OVCAR3 (cell line): ENCODE results near the genes NIBAN2, SH2D3C and FPGS.

- RRBS, result no CpG with 5 or more reads among the region's 13 CpGs
Observed at GRCh38 chr9:126275279-126276066, 51.2 kb upstream of the MVB12B start.

GRCh38 chr9:126469249-126469944, 142.8 kb downstream of the MVB12B start:
- RRBS, result 100% methylated on average over 3 of the region's 15 CpGs

GRCh38 chr9:126516609-126517448, 96.9 kb upstream of the LMX1B start:
- RRBS, result no CpG with 5 or more reads among the region's 26 CpGs

DNA sequence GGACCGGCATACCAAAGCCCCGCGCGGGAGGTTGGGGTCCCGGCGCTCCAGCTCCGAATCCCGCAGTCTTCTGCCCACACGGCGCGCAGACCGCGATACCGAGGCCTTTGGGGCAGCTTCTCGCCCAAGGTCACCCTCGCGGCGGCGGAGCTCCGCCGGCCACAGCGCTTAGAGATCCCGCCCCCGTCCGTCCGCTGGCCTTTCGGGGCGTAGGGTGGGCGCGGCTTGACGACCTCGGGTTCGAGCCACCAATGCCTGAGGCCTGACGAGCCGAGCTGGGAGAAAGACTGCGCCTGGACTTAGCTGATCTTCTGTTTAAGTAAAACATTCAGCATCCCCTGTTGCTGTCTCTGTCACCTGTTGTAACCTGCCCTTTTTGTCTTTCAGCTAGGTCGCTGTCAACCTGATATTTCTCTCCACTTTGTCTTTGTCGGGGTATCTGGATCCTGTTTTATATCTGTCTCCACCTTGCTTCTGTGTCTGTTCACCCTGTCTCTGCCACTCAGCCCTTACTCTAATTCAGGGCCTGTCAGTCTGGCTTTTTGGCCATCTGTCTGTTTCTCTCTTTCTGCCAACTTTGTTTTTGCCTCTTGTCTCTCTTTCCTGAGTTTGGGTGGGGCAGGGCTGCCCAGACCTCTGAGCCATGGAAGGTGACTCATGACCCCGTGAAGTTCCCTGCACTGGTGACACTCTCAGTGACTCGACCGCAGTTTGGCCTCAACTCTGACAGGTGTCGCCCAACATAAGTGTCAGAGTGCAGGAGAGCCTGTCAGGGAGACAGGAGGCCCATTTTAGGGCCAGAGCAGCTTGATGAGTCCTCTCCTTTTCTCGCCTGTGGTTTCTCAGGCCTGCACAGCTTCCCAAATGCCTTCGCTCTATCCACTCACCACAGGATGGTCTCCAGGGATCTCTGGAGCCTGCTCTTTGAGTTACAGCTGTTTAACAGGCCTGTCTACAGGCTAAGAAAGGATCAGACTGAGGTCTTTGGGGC, 707 bp downstream of the ZBTB43 start:
- RRBS, result 4% methylated on average over 13 of the region's 44 CpGs

- RRBS, result no CpG with 5 or more reads among the region's 7 CpGs
Observed at GRCh38 chr9:126939855-126940277, 25.3 kb downstream of the RALGPS1 start.

- RRBS, result no CpG with 5 or more reads among the region's 13 CpGs
Observed at GRCh38 chr9:127121222-127121882, 1.1 kb downstream of the ANGPTL2 start.

GRCh38 chr9:127293303-127293895, 28.8 kb downstream of the GARNL3 start:
- RRBS, result no CpG with 5 or more reads among the region's 6 CpGs

DNA sequence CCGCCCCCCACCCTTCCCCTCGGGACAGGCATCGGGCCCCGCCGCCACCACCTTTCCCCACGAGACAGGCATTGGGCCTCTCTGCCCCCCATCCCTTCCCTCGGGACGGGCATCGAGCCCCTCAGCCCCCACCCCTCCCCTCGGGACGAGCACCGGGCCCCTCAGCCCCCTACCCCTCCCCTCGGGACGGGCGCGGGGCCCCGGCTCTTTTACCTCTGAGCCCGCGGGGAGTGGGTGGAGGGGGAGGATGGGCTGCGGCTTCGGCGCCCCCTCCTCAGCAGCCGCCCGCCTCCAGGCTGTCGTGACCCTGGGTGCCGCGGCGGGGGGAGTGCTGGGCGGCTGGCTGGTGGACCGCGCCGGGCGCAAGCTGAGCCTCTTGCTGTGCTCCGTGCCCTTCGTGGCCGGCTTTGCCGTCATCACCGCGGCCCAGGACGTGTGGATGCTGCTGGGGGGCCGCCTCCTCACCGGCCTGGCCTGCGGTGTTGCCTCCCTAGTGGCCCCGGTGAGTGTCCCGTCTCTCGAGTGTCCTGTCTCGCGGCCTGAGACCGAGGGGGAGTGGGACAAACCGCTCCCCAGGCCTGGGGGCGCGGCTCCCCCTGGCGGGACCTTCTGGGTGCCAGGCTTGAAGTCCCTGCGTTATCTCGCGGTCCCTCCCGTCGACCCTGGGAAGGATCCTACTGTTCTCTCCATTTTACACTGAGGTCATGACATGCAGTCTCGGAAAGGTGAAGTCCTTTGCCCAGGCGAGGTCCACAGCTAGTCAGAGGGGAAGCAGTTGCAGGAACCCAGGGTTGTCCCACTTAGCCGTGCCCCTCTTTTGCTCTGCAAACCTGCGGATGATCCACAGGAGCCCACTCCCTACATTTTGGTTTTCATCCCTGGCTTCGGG, 885 bp downstream of the SLC2A8 start:
- RRBS, result 7% methylated on average over 19 of the region's 63 CpGs

GRCh38 chr9:127448538-127448881, 2.7 kb downstream of the RPL12 start:
- RRBS, result no CpG with 5 or more reads among the region's 2 CpGs

DNA sequence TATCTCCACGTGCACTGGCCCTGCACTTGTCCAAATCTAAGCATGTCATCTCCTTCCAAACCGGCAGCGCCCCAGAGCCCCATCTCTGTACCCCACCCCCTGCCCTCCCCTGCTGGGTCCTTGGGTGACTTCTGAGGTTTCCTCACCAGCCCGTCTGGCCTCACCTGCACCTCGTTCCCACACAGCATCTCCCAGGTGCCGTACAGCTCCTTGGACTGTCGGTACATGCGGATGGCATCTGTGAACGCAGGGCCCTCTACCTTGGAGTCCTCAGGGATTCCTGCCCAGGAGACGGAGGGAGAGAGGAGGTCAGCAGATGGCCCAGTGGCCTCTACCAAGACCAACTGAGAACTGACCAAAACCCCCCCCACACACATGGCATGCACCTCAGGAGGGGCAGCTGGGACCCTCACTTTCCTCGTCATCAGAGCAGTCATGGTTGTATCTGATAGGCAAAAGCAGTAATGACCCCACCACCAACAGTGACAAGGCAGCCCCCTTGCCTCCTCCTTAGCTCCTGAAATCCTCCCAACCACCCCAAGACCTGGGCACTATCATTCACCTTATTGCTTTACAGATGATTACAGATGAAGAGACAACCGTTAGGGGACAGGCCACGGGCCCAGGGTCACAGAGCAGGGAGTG, 51.1 kb downstream of the NIBAN2 start:
- RRBS, result no CpG with 5 or more reads among the region's 13 CpGs

DNA sequence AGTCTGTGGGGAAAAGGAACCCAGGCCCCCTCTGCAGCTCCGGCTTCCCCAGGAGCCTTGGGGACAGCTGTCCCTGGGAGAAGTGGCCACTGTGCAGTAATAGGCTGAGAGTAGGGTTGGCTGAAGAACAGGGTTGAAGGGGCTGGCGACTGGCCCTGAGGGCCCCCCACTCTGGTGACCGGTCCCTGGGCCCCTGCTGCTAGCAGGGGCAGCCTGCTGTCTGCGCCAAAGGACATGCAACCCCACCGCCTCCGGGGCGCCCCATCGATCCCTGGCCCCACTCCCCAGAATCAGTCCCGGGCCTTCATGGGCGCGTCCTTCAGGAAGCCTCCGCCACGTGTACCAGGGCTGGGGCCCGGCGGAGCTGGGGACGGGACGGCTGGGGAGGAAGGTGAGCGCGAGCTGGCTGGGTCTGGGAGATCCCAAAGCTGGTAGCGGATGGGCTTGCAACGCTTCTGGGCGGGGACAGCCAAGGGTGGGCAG, 816 bp downstream of the NIBAN2 start:
- RRBS, result 9% methylated on average over 9 of the region's 22 CpGs

DNA sequence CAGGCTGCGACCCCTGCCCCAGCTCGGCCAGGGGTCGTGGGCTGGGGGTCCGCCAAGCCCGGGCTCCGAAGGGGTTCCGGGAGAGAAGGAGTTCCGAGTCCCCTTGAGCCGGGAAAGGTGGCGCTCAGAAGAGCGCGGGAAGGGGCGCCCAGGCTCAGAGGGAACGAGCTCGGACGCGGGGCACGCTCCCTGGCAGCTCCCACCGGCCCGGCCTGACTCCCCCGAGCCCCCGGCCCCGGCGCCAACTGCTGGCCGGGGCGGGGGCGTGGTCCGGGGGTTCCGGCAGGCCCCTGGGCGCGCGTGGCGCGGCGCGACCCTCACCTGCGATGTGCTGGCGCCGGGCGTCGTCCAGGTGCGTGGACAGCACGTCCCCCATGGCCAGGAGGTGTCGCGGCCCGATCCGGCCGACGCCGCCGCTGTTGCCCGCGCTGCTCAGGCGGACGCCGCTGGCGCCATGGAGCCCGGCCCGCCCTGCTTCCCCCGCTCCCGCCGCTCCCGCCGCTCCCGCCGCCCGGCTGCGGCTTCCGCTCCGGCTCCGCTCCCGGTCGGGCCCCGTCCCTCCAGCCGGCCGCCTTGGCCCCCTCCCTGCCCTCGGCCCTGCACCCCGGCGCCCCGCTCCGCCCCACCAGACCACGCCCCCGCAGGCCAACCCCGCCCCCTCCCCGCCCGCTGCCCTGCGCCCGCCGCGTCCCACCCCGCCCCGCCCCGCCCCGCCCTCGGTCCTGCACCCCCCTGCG, at the start of gene NIBAN2:
TSS of gene NIBAN2 (minus strand) at position 575 of the 737 bp plus-strand sequence.
- RRBS, result 4% methylated on average over 43 of the region's 96 CpGs

DNA sequence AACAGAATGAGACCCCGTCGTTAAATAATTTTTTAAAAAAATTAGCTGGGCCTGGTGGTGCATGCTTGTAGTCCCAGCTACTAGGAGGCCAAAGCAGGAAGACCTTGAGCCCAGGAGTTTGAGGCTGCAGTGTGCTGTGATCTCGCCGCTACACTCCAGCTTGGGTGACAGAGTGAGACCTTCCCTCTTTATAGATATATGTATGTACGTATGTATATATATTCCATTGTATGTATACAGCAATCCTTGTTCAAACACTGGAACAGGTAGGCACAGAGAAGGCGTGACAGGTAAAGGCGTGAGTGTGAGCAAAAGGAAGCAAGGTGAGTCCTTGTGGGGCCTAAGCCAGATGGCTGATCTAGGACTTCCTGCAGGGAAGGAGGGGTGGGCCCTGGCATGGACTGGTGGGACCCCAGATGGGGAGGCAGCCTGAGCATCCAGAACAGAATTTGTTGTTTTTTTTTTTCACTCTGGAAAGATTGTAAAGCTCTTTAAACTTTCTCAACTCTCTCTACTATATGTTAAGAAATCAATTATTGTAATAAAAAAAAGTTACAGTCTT, 4.1 kb upstream of the NIBAN2 start:
- RRBS, result no CpG with 5 or more reads among the region's 7 CpGs

DNA sequence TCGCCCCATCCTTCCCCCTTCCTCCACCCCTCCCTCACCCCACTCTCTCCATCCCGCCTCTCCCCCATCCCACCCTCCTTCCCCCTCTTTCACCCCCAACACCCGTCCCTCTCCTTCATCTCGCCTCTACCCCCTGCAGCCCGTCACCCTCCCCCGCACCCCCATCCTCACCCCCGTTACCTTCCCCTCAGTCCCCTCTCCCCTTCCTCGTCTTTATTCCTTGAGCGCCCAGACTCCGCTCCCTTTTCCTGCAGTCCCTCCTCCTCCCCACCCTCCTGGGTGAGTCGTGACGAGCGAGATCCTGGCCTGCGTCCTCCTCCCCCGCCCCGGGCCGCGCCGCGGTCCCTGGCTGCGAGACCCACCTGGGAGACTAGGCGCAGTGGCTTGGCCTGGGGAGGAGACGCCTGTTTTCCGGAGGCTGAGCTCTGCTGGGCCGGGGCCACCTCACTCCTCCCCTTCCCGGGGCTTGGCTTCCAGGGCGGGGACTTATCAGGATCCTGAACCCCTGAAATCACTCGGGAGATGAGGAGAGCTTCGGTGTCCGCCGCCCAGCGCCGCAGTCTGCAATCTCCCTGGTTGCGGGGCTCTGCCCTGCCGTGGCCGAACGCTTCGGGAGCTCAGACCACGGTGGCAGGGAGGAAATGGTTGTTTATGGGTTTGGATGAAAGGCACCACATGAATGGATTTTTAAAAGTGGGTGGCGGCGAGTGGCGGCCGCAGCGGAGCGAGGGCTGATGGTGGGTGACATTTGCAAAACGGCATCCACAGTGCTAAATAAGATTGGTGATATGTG, 908 bp downstream of the STXBP1 start:
- RRBS, result 4% methylated on average over 8 of the region's 46 CpGs

- RRBS, result no CpG with 5 or more reads among the region's 6 CpGs
Observed at GRCh38 chr9:127769699-127770735, 8.4 kb downstream of the SH2D3C start.

- RRBS, result no CpG with 5 or more reads among the region's 11 CpGs
Observed at GRCh38 chr9:127776731-127777363, 1.6 kb downstream of the SH2D3C start.

DNA sequence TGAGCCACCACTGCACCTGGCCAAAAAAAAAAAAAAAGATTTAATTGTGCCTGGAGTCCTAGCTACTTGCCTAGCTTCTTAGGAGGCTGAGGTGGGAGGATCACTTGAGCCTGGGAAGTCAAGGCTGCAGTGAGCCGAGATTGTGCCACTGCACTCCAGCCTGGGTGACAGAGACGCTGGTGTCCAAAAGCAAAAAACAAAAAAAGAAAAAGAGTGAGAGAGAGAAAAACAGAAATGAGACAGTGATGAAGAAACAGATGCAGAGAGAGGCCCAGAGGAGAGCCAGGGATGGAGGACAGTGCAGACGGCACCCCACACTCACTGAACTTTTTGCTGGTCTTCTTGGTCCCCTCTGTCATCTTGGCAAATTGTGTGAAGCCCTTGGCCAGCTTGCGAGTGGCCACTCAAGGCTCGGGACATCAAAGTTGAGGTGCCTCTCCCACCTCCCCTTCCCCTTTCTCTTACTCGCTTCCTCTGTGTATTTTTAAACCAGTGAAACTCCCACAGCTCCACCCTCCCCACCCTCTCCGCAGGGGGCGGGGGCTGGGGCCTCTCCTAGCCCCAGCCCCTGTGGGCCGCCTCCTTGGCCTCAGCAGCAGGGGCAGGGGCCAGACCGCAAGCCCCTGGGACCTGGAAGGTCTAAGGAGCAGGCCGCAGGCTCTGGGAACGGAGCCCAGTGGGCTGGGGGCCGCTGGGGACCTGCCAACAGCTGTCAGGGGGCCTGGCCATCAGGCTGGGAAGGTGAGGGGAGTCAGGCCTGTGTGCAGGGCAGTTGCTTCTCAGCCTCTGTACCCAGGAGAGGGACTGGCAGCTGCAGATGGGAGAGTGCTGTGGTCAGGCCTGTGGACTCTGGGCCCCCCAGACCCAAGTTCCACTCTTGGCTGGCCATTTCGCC, at the start of gene SH2D3C:
TSS of gene SH2D3C (minus strand) at position 398 of the 895 bp plus-strand sequence.
- RRBS, result no CpG with 5 or more reads among the region's 14 CpGs

DNA sequence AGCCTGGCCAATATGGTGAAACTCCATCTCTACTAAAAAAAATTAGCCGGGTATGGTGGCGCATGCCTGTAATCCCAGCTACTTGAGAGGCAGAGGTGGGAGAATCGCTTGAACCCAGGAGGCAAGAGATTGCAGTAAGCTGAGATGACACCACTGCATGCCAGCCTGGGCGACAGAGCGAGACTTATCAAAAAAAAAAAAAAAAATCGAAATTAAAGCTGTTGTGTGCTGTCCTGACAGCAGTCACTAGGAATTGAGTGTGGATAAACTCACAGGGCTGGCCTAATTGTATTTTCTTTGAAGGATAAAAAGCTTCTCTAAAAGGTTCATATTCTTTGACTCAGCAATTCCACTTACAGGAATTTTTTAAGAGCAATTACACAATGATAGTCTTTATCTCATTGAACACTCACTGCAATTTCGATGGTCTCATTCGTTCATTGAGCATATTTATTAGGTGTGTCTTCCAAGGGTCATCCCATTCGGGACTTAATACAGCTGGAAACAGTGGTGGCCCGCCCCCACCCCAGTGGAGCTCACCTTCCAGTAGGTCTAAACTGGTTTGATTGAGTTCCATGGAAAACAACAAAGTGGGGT, 6.5 kb downstream of the CDK9 start:
- RRBS, result no CpG with 5 or more reads among the region's 10 CpGs

DNA sequence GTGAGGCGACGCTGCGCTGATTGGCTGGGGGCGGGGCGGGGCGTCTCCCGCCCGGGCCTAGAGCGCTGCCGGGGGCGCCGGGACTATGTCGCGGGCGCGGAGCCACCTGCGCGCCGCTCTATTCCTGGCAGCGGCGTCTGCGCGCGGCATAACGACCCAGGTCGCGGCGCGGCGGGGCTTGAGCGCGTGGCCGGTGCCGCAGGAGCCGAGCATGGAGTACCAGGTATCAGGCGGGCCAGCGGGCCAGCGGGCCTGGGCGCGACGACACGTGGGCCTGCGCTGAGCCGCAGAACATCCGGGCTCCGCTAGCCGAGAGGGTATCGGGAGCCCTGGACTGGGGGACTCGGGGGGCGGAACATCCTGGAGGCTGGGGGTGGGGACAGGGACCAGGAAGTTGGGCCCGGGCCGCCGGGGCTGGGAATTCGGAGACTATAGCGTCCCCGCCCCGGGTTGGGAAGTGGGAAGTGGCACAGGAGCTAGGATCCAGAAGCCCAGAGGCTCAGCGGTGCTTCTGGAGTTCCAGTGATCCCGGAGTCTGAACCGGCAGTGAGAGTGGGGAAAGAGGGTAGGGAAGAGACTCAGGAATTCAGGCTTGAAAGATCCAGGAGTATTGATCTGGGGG, at the start of gene FPGS:
TSS of gene FPGS (plus strand) at position 43 of the 622 bp plus-strand sequence.
- RRBS, result 3% methylated on average over 31 of the region's 60 CpGs

- RRBS, result 100% methylated on average over 5 of the region's 23 CpGs
Observed at GRCh38 chr9:127806894-127807710, 4.4 kb downstream of the FPGS start.